Aortic smooth muscle cell (primary cell): Measurements from ENCODE around the genes SNX12, PIN4 and CDX4.

DNA sequence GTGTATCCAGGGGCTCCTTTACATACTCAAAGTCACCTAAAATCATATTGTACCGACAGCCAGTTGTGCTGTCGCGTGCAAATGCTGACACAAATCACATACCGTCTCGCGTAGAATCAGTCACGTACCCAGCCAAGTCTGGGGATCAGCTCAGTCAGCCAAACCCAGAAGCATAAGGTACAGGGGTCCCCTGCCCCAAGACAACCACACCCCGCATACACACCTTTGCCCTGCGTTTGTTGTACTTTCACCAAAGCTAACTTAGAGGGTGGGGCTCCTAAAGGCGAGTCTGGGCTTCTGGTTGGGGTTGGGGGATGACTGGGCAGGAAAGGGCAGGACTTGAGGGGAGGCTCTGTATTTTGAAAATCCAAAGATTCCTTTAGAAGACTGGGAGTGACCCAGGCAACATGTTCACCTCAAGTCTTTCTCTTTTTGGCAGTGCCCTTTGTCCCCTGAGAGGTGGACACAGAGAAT, 845 bp downstream of the GDPD2 start:
- RRBS: no CpG with 5 or more reads among the region's 10 CpGs

GRCh38 chrX:70930302-70930841, 524 bp downstream of the SLC7A3 start:
- RRBS: no CpG with 5 or more reads among the region's 14 CpGs

DNA sequence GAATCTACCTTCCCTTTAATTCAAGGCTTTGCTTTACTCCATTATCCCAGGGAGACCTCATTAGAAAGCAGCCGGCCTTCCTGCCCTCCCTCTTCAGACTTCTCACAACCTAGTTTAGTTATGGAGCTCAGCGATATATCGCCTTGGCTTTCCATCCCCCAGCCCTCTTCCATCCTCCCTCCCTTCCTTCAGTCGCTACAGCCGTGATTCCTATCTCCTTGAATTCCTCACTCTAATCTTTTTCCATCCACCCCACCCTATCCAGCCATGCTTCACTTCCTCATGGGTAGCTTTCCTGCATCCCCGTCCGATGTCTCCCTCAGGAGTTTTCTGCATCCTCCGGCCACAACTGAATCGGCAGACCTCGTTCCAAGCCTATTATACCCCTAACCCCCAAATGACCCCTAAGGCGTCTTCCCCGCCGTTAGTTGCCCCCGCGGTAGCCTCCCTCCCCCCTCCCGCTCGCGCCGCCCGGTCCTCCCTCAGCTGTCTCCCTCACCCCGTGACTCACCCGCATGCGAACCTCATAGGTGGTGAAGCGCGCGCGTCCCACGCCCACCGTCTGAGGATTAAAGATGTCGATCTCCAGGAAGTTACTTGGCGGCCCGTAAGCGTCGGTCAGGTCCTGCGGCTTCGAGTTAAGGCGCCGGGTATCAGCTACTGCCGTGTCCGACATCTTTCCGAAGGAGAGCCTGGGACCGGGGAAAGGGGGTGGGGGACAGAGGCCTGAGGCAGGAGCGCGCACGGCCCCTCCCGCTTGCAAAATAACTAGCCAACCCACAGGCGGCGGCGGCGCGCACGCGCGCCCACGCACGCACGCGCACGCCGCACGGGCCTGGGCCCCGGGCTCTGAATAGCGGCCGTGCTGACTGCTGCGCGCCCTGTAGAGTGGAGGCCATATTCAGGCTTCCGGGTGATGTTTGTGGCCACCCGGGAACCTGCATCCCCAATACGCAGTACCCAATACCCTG, at the start of gene SNX12:
TSS of gene SNX12 (minus strand) at position 704 of the 971 bp plus-strand sequence.
- RRBS: 4% methylated on average over 10 of the region's 69 CpGs

DNA sequence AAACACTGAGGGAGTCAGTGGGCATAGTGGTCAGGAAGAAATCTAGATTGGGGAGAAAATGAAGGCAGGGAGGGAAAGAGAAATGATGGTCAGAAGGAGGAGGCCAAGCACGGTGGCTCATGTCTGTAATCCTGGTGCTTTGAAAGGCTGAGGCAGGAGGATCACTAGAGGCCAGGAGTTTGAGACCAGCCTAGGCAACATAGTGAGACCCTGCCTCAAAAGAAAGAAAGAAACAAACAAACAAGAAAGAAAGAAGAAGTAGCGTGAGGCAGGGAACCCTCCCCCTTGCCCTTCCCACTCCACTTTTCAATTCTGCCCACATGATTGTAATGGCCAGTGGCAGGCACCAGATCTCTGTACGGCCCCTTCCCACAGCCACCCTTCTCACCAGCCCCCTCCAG, 368 bp downstream of the IL2RG start:
- RRBS: no CpG with 5 or more reads among the region's 3 CpGs

- RRBS: no CpG with 5 or more reads among the region's 4 CpGs
Measured at GRCh38 chrX:71198054-71198576, 24.9 kb upstream of the GJB1 start.

DNA sequence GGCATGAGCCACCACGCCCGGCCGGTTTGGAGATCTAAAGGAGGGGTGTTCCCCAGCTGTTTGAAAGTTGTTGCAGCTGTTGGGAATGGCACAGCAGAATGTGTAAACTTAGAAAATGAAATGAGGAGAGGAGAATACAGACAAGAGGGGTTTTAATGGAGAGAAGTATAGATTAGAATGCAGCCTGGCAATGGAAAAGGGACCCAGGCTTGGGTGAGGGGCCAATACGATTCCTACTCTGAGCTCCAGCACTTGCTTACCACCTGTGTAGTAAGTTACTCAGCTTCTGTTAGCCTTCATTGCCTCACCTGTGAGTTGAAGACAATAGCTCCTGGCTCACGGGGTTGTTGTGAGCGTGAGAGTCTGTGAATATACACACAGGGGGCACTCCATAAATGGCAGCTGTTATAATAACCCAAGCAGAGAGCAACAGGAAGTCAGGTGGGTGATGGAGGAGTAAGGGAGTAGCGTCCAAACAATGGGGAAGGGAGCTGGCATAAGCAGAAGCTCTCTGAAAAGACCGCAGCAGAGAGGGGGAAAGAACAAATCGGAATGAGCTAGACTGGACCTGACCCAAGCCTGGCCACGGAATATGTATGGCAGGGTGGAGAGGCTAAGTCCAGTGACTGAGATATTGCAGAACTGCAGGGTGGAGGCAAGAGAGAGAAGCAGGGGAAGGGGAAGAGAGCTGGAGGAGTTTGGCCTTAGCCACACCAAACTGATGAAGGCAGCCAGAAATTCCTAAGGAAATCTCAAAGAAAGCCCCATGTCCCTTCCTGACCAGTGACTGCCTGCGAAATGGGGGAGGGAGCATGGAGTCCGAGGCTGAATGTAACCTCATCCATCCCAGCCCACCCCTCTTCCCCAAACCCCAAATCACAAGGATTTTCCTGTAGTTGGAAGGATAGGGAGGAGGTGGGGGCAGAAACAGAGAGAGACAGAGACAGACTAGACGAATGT, 6.6 kb upstream of the GJB1 start:
- RRBS: no CpG with 5 or more reads among the region's 13 CpGs

DNA sequence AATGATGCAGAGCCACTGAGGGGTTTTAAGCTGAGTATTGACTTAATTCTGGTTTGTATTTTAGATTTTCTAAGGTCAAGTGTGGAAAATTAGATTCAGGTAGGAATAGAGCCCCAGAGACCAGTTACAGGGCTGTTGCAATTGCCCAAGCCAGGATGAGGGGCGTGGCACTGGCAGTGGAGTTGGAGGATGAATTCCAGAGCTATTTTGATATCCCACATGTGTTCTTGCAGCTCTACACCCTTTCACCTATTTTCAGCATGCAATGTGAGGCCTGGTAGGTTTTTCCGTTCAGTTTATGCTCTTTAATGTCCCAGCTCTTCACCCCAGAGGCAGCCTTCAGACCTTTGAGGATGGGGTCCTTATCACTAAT, 17.9 kb upstream of the OGT start:
- RRBS: no CpG with 5 or more reads among the region's 2 CpGs

DNA sequence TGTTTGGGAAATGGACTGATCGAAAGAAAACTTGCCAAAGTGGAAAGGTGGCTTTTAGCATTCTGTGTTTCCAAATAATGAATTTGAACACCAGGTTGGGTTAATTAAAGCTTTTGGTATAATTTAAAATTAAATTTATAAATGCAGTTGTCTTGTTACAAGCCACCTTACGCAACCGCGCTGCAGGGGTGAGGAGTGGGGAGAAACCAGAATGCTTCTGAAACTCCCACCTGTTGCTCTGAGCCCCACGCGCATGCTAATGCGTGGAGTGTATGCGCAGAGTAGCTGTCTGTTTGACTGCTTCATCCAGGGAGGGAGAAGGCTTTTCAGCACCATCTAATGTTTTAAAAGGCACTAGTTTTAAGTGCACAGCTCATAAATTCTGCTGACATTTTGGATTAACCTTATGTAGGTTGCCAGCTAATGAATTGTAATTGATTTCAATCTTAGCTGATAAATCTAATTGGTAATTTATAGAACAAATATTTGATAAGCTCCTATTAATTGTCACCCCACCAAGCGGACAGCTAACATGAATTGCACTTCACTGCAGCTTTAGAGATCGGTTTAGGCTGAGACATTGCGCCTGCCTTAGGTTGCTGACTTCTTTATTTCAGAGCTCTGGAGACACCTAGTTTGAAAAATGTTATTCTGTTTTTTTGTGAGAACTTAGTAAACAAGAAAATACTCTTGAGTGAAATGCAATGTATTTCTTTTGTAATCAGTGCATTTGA, 12.6 kb downstream of the OGT start:
- RRBS: no CpG with 5 or more reads among the region's 11 CpGs

GRCh38 chrX:71997189-71997731, 86.6 kb downstream of the NHSL2 start:
- RRBS: no CpG with 5 or more reads among the region's 7 CpGs

DNA sequence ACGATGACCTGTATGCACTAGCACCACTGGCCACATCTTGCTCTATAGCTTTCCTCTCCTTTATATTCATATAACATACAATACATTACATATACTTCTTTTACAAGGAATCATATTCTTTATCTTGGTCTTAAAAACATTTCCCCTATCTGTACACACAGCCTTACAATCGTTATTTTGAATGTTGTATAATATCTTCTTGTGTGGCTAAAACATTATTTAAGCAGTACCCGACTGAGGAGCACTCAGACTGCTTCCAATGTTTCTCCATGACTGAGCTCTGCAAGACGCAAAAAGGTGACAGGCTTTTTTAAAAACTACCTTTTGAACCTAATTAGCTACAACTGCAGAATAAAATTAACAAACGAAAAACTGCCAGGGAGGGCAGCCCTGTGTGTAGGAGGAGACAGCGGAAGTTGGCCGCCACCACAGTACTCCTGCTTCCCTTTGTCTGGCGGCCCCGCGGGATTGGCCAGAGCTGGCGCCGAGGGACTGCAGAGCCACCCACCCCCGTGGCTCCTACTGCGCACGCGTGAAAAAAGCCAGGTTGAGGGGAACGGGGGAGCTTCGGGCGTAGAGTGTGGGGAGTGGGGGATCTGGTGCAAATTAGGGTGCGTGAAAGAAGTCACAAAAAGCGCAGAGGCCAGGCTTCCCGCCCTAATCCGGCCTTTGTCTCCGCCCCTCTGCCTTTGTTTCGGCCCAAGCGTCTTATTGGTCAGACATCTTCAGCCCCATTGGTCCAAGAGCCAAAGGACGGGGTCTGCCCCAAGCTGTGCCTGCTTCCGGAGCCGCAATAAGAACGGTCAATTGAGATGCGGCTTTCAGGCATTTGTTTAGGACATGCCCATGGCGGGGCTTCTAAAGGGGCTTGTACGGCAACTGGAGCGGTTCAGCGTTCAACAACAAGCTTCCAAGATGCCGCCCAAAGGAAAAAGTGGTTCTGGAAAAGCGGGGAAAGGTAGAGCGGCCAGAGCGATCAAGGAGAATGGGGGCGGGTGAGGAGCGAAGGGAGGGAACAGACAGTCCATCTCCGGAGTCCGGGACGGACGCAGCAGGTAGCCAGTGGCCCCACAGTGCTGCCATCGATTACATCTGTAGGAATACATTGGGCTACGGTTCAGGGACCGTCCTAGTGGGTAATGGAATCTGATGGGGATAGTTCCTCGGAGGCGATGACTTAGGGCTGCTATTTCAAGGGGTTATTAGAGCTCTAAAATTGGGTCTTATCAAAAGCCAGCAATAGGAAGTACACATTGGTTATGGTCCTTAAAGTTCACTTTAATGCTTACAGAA, at the start of gene PIN4:
TSS of gene PIN4 (plus strand) at position 887 of the 1,293 bp plus-strand sequence.
- RRBS: 0% methylated on average over 3 of the region's 50 CpGs

DNA sequence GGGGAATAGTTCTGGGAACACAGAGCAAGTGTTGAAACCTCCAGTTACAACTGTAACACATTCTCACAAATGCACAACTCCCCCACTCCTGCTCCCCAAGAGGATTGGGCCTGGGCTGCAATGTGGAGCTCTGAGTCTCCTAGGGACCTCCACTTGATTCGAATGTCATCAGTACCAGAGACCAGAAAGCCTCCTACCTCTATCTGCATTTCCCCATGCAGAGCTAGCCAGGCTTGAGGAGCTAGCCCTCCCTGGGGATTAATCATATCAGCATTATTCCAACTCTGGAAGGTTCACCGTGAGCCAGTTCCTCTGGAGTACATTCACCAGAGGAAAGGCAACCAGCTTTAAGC, 41.7 kb upstream of the CITED1 start:
- RRBS: no CpG with 5 or more reads among the region's 2 CpGs

DNA sequence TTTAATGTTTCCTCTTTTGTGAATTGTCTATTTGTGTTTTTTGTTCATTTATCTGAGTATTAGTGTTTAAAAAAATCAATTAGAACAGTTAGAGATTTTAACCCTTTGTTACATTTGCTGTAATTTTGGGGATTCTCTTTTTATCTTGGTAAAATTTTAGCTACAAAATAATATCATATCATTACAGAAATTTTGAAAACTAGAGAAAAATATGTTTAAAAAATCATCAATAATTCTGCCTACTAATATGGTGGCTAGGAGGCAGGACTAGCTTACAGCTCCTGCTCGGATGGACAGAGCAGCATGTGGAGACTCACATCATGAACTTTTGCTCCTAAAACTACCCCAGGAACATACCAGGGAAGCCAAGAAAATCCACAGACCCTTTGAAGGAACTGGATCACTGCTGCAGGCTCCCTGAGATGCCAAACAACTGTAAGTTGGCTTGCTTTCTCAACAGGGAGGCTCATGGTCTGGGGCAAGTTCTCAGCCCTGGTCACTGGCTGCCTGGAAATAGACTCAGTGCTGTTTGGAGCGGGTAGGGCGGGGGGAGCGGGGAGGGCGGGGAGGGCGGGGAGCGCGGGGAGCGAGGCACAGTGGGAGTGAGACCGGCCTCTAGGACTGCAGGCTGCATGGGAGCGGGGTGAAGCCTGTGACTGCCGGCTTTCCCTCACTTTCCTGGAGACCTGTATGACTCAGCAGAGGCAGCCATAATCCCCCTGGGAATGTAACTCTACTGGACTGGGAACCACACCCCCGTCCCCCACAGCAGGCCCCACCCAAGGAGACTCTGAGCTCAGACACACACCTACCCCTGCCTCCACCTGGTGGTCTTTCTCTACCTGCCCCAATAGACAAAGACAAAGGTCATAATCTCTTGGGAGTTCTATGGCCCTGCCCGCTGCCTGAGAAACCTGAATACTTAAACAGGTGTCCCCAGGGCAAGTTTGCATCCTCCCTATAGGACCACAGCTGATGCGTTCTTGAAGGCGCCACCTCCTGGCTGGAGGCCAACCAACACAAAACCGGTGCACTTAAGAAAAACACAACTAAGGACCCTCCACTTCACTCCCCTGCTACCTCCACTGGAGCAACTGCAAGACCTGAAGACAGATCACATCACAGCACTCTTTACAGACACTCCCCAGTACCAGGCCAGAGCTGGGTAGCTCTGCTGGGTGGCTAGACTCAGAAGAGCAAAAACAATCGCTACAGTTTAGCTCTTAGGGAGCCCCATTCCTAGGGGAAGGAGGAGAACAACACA, 18.3 kb downstream of the HDAC8 start:
- RRBS: 57% methylated on average over 2 of the region's 18 CpGs

DNA sequence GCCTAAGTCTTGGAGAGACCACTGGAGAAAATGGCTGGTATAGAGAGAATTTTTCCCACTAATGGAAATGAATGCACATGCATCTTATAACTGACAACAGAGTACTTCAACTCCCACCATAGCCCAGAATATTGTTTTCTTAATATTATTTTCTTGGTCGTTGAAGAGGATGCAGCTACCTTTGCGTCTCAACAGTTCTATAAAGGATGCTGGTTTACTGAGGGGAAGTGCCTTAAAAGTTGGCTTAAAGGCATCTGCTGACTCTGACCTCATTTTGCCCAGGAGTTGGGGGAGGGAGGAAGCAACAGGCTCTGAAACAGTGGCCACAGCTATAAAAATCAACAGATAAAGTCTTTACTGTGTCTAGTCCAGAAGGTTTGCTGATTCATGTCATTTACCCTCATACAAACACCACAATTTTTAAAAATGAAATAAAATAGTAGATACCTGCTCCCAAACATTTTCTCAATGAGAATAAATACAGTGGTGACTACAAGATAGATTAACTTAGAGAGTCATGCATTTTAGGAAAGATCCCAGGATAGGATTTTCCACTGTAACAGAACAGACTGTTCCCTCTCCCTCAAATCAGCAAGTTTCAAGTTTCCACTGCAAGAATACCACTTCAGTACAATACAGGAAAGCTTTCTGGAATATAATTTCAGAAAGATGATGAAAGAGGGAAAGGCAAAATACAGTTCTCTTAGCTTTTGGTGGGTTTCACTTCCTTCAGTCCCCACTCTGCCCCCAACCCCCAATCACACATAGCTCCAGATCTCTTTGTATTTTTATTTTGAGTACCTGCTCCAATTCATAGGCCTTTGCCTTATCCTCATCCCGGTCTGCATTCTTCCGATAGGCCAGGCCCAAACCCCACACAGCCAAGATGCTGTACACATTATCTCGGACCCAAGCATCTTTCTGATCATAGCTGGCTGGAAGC, 1.9 kb downstream of the PHKA1 start:
- RRBS: no CpG with 5 or more reads among the region's 5 CpGs

DNA sequence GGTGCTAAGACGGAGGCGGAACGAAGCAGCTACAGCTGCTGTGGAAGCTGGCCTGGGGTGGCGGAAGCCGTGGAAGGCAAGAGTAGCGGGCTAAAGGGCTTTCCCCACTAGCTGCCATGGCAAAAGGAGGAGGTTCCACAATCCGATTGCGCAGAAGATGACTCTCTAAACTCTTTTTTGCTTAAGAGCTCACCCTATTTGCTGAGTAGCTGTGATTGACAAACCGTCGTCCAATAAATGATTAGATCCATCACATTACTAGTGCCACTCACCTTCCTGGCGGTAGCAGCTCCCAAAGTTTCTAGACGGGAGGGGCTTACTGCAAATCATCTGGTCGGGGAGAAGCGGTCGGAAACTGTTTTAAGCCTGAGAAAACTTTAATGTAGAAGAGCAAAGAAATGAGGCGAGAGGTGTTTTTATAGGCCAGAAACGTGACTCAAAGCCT, 48.7 kb upstream of the PABPC1L2A start:
- RRBS: no CpG with 5 or more reads among the region's 17 CpGs

DNA sequence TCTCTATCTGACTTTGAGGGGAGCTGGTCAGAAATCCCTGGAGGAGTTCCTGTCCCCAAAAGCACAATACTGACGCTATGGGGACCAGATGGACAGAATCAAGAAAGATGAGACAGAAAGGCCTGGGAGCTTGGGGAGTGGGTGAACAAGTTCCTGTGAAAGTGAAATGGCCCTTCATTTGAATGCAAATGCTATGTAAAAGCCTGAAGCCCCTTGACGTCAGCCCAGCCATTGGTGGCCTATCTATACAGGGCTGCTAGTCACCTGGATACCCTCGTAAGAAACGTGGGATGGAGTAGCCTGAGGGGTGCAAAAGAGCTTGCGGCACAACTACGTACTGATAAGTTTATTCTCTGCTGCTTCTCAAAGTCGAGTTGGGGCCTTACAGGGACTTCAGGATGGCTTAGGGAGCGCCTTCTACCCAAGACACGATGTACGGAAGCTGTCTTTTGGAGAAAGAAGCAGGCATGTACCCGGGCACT, at the start of gene CDX4:
TSS of gene CDX4 (plus strand) at position 231 of the 482 bp plus-strand sequence.
- RRBS: 0% methylated on average over 1 of the region's 11 CpGs

DNA sequence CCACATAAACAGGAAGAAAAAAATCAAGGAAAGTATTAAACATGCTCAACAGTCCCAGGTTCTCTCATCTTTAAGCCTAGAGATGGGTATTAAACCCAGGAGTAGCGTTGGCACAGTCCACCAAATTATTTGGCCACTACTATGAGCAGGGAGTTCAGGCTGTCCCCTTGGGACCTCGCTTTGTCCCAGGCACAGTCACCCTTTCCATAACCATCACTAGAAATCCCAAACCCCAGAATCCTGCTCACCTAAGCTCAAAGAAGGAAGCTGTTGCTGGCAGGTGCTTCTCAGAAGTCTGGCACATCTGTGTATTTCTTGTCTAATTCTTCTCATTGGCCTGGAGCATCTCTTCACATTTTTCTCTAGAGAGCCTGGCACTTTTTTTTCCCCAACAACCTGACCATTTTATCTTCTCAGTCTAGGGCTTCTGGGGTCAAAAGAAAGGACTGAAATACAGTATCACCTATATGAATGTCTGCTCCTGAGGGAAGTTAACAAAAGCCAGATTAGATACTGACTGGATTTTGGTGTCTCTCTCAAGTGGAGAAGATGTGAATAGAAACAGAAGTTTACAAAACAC, 263.0 kb downstream of the CHIC1 start:
- RRBS: no CpG with 5 or more reads among the region's 2 CpGs

- RRBS: no CpG with 5 or more reads among the region's 3 CpGs
Measured at GRCh38 chrX:73844336-73844920, 281.4 kb downstream of the CHIC1 start.

DNA sequence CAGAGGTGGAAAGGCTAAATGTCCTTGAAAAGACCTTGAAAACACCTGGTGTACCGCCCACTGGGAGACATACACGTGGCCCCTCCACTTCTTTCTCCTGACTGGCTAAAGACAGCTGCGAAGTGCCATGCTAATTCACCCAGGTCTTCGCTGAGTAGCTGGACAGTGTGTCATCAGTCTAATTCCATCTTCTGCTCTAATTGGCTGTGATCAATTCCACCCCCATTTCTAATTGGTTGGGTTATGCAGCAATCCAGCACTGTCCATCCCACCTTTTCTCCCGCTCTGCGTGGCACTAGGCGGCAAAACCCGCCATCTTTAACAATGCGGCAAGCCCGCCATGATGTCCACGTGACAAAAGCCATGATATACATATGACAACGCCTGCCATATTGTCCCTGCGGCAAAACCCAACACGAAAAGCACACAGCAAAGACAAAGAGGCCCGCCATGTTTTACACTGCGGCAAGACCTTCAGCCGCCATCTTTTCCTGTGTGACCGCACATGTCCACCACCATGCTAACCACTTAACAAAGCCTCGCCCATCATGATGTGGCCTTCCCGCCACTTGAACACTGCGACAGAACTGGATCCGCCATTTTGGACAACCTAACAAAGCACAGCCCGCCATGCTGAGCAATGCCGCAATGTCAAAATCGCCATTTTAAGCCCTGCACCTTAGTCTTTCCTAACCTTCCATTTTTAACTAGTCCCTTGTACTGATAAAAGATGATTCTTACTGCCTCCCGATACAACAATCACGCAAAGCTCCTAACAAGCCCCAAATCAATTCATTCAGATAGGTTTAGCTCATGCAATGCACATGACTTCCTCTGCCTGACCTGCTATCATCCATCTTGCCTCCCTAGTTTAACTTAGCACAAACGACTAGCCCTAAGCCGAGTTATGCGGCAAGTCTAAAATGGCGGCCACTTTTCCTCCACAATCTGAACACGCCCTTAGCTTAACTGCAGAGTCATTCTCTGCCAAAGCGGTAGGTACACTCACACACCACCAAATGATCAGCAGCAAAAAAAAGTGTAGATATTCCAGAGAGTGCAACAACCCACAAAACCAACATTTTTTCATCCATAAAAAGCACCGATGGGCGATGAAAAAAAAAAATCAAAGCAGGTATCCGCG, 288.3 kb downstream of the CHIC1 start:
- RRBS: no CpG with 5 or more reads among the region's 37 CpGs

- RRBS: no CpG with 5 or more reads among the region's 3 CpGs
Measured at GRCh38 chrX:74592246-74592496, 22.3 kb downstream of the RLIM start.